Karpas-422 (cell line): ENCODE measurements around a stretch of chr7.

- PRO-cap = no peak
- RAMPAGE, long total RNA = no peak
Observed at GRCh38 chr7:130987036-130987600, 253.1 kb upstream of the KLF14 start.

GRCh38 chr7:131010426-131011257, 276.6 kb upstream of the KLF14 start:
- PRO-cap = no peak
- RAMPAGE, long total RNA = no peak

DNA sequence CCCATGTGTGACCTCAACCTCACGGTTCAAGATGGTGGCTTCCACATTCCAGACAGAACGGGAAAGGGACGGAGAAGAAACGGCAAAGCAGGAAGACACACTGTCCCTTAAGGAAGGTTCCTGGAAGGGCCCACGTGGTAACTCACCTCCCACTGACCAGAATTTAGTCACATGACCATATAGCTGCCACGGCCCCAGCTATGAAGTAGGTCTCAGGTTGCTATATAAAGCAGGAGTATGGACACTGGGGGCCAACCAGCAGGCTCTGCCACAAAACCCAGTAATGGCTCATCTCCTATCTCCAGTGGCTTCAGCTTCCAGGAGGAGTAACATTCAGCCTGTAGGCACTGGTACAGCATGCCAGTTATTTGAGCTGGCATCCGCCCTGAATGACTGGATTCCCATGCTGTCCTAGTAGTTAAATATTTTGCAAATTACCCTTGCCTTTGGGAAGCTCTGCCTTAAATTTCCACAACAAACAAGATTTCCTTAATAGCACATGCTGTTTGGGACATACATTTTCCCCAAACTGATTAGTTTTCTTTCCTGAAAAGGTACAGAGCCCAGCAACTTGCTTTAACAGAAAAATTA, 278.6 kb upstream of the KLF14 start:
- PRO-cap = no peak
- RAMPAGE, long total RNA = no peak

- PRO-cap = no peak
- RAMPAGE, long total RNA = no peak
Observed at GRCh38 chr7:131053723-131054792, 273.6 kb upstream of the MKLN1 start.

DNA sequence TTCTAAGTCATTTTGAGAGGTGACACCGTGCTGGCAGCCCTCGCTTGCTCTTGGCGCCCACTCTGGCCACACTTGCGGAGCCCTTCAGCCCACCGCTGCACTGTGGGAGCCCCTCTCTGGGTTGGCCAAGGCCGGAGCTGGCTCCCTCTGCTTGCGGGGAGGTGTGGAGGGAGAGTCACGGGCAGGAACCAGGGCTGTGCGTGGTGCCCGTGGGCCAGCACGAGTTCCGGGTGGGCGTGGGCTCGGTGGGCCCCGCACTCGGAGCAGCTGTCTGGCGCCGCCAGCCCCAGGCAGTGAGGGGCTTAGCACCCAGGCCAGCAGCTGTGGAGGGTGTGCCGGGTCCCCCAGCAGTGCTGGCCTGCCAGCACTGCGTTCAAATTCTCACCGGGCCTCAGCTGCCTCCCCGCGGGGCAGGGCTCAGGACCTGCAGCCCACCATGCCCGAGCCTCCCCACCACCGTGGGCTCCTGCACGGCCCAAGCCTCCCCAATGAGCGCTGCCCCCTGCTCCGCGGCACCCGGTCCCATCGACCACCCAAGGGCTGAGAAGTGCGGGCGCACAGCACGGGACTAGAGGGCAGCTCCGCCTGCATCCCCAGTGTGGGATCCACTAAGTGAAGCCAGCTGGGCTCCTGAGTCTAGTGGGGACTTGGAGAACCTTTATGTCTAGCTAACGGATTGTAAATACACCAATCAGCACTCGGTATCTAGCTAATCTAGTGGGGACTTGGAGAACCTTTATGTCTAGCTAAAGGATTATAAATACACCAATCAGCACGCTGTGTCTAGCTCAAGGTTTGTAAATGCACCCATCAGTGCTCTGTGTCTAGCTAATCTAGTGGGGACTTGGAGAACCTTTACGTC, 268.9 kb upstream of the MKLN1 start:
- PRO-cap = no peak
- RAMPAGE, long total RNA = no peak

GRCh38 chr7:131082056-131083127, 245.3 kb upstream of the MKLN1 start:
- PRO-cap = no peak
- RAMPAGE, long total RNA = no peak

- PRO-cap = no peak
- RAMPAGE, long total RNA = no peak
Observed at GRCh38 chr7:131164352-131165105, 163.1 kb upstream of the MKLN1 start.

- PRO-cap = no peak
- RAMPAGE, long total RNA = no peak
Observed at GRCh38 chr7:131238184-131238785, 89.4 kb upstream of the MKLN1 start.

GRCh38 chr7:131272972-131273448, 54.7 kb upstream of the MKLN1 start:
- PRO-cap = no peak
- RAMPAGE, long total RNA = no peak

DNA sequence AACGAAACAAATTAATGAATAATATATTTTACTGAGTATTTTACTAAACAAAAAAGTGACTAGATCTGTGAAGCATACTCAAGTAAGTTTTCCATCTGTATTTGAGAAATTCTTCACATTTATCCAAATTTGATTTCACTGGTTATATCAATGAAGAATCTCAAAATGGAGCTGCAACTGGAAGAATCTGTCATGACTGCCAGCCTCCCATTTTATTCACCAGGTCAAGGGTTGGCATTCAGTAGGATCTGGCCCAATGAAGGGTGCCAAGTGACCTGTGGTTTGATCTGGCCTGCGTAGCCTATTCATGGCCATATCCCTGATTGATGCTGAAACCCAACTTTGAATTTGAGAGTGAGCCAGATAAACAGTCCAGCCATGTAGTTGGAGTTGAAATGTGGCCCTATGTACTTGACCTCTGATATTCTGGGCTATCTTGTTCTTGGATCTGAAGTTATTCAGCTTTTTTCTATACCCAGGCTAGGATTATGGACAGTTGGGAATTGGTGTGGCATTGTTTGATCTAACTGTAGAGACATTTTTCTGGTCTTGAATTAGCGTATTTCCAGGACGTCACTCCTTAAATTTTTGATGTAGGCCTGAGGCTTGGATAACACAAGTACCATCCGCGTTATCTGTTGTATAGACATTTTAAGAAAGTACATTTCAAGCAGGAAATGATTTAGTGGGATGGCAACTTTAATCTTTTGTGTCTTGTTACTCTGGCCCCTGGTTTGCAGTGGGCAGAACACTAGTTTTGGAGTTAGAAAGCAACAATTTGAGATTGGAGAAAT, 1.6 kb downstream of the MKLN1 start:
- PRO-cap = no peak
- RAMPAGE, long total RNA = no peak

DNA sequence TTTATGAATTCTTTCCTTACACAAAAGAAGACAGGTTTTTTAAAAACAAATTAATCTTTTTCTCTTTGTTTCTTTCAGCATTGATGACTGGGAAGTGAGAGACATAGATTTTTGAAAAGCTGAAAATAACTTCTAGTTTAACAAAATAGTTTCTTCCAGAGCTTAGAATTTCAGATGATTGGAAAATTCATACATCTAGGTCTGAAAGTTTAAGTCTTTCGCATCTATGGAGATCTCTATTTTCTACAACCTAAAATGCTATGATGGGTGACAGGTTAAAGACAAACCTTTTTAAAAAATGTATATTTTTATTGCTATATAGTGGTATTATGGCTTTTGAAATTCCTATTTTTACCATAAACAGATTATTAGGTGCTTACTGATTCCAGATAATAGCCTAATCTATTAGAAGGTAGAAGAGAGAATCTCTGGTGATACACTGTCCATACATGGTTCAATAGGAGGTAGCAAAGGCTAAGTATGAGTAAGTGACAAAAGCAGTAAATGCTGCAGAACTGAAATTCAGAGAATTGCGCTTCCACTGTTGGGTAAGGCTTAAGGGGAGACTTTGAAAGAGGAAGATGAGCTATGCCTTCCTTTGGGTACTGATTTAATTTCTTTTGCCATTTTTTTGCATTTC, 15.0 kb downstream of the MKLN1 start:
- PRO-cap = no peak
- RAMPAGE, long total RNA = no peak

GRCh38 chr7:131356447-131356901, 28.8 kb downstream of the MKLN1 start:
- PRO-cap = no peak
- RAMPAGE, long total RNA = no peak

- PRO-cap = no peak
- RAMPAGE, long total RNA = no peak
Observed at GRCh38 chr7:131500392-131501585, 55.6 kb downstream of the PODXL start.

DNA sequence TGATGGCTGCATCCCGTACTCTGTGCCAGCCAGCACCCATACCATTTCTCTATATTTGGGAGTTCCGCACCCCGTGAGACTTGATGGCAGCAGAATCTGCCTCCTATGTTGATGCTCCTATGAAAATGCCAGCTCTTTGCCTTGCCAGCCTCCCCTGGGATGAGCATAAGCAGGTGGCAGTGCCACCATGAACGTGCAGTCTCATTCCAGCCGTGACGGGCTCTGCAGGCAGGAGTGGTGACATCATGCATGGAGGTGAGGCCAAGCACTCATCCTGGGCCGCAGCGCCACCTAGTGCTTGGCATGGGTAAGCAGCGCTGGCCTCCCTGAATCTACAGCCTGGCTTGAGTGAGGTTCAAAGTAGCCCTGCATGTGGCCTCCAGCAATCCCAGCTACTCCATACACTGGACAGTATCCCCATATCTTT, 43.0 kb downstream of the PODXL start:
- PRO-cap = no peak
- RAMPAGE, long total RNA = no peak

DNA sequence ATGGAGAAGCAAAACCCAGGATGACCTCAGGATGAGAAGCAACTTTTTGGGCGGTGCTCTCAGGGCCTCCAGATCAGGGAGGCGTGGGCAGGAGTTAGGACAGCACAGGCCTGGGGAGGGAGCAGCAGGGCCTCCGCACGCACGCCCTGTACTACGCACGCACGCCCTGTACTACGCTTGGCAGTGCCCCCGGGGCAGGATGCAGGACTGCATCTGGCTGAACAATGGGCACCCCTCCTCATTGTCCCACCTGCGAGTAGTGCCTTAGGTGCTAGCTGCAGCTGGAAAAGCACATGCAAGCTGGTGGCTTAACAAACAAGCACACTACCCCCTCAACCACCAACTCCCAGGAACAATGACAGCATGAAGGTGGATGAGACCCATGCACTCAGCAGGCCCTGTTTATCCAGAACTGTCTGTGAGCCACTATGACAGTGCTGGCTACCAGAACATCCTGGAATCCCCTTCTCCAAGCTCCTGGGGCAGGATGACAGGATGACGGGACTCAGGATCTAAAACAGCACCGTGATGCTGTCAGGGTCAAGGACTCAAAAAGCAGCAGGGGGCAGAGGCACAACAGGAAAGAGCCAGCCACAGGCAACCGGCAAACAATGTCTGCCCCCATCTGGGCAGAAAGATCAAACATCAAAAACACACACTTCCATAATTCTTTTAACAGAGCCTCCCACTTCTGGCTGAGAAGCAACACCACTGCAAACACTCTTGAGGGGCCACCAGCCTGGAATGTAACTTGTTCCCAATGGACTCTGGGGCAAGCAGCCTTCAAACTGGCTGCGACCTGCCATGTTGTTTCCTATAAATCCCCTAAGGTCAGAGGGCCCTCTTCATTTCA, 11.7 kb downstream of the PODXL start:
- PRO-cap = no peak
- RAMPAGE, long total RNA = no peak

DNA sequence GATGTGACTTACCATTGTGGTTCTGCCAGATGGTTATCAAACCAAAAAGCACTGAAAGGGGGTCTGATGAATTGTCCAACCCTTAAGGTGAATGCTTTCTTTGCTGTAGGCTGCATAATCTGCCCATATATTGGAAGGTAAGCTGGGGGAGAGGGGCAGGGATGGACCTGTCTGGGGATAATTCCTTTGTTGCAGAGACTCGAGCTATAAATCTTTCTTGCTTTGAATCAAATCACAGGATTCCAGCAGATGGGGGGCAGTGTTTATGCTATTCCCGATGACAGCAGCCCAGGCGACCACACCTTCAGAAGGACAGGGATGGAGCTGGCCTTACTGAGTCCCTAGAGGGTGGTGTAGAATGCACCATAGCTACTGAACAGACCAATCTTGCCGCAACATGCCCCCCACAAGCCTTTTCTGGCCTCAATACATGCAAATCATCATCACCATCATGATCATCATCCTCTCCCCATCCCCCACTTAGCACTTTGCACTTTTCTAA, 2.5 kb downstream of the PODXL start:
- PRO-cap = no peak
- RAMPAGE, long total RNA = no peak

GRCh38 chr7:131554367-131554914, 2.0 kb downstream of the PODXL start:
- PRO-cap = no peak
- RAMPAGE, long total RNA = no peak

GRCh38 chr7:131604732-131605186, 48.3 kb upstream of the PODXL start:
- PRO-cap = no peak
- RAMPAGE, long total RNA = no peak

DNA sequence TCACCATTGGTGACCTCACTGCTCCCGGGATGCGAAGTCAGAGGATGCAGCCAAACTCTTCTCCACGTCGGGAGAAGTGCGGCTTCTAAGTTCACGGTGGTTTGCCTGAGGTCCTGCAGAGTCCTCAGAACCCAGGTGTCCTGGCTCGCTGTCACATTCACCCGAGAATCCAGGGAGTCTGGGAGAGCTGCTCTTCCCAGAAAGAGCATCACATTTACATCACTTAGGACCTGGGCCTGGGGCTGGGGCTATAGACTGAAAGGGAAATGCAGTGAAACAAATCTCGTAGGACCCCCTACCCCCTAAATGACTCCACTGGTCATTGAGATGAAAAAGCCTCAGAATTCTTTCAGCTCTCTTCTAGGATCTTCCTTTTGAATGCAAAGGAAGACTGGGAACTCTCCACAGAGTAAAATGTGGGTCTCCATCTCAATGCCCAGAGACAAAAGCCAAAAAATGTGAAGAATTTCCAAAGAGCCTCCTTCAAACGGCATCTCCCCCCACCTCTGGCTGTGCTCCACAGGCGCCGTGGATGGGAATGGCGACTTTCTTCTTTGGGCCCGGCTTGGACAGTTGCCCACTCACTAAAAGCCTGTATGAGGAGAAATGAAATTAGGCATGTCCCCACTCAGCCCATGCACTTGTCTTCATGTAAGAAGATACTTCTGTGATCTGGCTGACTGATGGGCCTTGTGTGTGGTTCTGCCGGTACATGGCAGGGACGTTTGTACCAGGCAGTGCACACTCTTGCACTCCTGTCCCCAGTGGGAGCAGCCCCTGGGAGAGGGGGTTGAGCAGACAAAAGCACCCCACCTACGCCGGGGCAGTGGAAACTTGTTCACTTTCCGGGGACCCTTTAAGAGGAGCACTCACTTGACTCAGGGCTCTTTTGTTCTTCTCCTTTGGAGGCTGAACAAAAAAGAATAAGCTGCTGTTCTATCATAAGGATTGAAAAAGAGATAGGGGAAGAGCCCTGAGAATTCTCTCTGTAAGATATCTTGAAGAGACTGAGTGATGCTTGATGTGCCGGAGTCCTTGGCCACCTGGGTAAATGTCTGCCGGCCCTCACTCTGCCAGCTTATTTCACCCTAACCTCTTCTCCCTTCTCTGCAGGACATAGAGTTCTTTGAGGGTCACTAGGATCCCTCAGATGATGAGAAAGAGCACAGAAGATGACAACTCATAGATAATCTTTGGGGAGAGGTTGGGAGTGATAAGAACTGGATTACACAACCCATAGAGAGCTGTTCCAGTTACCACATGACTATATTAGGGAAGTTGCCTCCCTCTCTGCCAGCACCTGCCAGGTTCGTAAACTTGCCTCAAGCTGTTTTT, 49.2 kb upstream of the PODXL start:
- PRO-cap = no peak
- RAMPAGE, long total RNA = no peak

DNA sequence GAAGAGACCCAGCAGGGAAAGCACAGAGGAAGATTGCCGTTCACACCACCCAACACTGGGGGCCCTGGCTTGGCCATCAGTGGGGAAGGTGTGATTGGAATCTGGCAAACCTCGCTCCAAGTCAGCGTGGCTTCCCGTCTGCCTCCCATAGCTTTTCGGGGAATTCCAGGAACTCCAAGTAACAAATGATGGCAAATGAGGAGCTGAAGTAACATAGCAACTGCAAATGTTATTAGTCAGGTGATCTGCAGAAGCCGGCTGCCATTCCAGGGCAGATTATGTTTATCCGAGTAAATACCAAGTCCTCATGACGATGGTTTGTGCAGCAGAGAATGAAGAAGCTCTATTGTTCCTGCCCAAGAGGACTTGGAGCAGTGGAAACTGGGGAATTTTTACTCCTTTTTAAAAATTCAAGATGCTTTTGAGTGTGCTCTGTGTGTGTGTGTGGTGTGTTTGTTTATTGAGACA, 270.5 kb upstream of the PODXL start:
- PRO-cap = no peak
- RAMPAGE, long total RNA = no peak